Left cardiac atrium (tissue), 1 donor: ENCODE measurements around the genes TSPY2, TSPY1, TSPY9, RBMY1F, CDY1B and CDY1.

GRCh38 chrY:6246153-6246438 is at the start of gene TSPY2:
TSS of gene TSPY2 (plus strand) at chrY:6246223.
- PRO-cap, result no peak

DNA sequence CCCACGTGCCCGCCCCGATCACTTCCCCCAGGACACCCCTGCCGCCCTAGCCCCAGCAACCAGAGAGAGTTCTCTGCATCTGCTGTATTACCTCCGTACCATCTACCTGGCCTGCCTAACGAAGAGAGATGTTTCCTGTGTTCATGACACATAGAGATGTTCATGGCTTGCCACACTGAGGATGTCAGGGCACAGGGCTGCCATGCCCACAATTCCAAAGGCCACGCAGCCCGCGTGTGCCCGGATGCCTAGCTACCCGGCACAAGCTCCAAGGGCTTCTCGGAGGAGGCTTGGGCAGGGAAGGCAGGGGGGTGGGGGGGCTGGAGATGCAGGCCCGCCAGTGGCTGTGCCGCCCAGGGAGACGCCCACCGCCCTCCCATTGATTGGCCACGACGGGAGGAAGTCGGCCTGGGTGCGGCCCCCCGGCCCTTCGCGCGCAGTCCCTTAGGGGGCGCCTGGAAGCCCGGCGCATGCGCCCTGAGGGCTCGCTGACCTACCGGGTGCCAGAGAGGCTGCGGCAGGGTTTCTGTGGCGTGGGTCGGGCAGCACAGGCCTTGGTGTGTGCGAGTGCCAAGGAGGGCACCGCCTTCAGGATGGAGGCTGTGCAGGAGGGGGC is at the start of gene TSPY1:
TSPY1 (plus strand) TSS at position 425 of the 616 bp plus-strand sequence.
- PRO-cap, result no peak

DNA sequence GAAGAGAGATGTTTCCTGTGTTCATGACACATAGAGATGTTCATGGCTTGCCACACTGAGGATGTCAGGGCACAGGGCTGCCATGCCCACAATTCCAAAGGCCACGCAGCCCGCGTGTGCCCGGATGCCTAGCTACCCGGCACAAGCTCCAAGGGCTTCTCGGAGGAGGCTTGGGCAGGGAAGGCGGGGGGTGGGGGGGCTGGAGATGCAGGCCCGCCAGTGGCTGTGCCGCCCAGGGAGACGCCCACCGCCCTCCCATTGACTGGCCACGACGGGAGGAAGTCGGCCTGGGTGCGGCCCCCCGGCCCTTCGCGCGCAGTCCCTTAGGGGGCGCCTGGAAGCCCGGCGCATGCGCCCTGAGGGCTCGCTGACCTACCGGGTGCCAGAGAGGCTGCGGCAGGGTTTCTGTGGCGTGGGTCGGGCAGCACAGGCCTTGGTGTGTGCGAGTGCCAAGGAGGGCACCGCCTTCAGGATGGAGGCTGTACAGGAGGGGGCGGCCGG is at the start of gene TSPY9:
TSPY9 (plus strand) TSS at position 304 of the 501 bp plus-strand sequence.
- PRO-cap, result no peak

GRCh38 chrY:10092969-10093363 is 565.3 kb downstream of the TSPY10 start:
- PRO-cap, result no peak

DNA sequence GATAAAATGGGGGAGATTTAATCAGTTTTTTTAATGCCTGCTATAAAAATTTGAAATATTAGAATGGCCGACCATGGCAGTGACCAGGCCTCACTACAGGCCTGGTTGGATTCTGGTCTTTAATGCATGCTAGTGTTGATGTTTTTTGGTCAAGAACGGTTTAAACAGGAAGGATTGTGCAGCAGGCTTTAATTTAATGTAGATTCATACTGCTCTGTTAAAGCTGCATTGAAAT is 14.2 kb downstream of the DDX3Y start:
- PRO-cap, result no peak

GRCh38 chrY:19042328-19042701 is 268.8 kb upstream of the HSFY2 start:
- PRO-cap, result no peak

- PRO-cap, result no peak
These were observed 421.8 kb downstream of the KDM5D start for GRCh38 chrY:19322727-19323038.

DNA sequence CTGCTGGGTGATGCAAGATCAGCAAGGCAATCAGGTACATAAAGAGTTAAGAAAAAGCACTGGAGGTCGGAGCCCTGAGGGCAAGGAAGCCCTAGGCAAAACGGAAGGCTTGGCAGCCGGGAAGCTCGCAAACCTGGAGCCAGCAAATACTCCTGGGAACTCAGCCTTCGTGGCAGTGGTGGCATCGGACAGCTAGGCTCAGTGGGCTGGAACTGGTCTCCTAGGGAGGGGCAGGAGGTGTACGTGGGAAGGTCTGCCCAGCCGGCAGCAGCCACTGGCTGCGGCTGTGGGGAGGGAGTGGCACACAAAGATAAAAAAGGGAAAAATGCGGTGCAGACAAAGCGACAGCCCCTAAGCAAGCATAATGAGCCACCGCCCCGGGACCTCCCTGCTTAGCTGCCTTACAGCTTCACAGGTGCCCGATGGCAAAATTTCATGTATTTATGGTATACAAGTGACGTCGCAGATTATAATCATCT is 125.2 kb upstream of the KDM5D start:
- PRO-cap, result no peak

GRCh38 chrY:22182722-22183182 is at the start of gene RBMY1F:
TSS of gene RBMY1F (minus strand) at chrY:22182923.
- PRO-cap, result no peak

DNA sequence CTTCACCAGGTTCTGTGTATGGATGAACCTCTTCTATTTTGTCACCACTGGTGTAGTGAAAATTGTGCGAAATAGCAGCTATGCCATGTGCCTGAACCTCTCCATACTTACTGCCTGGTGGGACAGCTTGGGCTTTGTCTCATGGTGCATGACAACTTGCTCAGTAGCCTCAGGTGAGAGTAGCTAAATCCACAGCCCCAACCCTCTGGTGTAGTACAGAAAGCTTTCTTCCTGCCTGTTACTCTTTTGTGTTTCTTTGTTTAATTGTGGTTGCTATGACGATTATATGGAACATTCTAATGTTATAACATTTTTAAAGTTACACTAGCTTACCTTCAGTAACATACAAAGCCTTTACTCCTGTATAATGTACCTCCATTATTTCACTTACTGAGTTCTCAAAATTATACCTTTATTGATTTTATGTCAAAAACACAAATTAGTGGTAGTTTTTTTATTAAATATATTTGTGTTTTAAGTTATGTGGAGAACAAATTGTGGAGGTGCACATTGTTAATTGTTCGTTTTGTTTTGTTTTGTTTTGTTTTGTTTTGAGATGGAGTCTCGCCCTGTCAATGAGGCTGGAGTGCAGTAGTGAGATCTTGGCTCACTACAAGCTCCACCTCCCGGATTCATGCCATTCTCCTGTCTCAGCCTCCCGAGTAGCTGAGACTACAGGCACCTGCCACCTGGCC is at the start of gene CDY1B:
CDY1B (minus strand) TSS at position 245 of the 695 bp plus-strand sequence.
- PRO-cap, result no peak

- PRO-cap, result no peak
These were observed at the start of gene CDY1 for GRCh38 chrY:25621765-25622405. TSS of gene CDY1 (plus strand) at chrY:25622117.

GRCh38 chrY:26409355-26409933 is 787.5 kb downstream of the CDY1 start:
- PRO-cap, result no peak